ENCODE results near the gene GTDC1.

DNA sequence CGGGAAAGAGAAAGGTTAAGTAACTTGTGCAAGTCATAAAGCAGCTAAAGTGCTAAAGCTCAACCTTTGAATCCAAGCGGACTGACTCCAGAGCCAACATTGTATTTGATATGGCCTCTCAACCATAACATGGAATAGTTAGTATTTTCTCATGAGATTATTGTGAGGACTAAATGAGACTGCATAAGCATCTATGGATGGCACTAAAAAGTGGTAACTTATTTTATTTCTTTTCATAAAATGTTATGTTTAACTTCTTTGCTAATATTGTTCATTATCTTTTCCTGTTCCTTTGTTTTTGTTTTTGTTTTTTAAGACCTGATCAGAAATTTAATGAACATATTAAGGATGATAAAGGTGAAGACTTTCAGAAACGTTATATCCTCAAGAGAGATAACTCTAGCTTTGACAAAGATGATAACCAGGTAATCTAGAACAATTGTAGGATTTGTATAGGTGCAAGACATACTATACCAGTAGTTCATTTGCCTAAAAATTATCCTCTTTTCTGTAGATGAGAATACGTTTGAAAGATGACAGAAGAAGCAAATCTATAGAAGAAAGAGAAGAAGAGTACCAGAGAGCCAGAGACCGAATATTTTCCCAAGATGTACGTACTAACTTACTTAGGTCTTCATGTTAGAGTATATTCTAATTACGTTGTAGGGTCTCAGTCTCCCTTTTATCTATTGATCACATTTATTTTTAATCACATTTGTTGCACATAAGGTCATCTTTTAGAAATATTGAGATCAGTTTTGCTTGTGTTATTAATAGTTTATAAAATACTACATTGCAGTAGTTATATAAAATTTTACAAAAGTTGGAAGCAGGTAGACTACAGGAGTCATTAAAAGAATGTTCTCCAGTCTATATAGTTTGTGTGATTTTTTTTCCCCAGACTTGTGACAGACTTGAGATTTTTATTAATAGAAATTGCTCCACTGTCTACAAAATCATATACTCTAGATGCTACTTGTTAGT lies 104.6 kb downstream of the R3HDM1 start:
- PRO-cap: no peak
- RAMPAGE, long total RNA: no peak

GRCh38 chr2:135754057-135754472 lies 12.4 kb downstream of the UBXN4 start:
- PRO-cap: no peak
- RAMPAGE, long total RNA: no peak

DNA sequence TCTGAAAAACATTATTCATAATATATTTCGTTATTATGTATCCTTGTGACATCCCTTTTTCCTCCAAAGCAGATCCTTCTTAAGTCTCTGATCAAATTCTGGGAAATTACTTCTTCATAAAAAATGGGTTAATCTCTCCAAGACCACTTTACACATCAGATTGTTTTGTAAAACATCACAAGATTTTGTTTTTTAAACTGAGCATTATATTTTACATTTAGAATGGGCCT lies 23.3 kb downstream of the DARS1 start:
- PRO-cap: no peak
- RAMPAGE, long total RNA: no peak

- PRO-cap: no peak
- RAMPAGE, long total RNA: no peak
These were observed 136.9 kb upstream of the CXCR4 start for GRCh38 chr2:136254734-136255267.

DNA sequence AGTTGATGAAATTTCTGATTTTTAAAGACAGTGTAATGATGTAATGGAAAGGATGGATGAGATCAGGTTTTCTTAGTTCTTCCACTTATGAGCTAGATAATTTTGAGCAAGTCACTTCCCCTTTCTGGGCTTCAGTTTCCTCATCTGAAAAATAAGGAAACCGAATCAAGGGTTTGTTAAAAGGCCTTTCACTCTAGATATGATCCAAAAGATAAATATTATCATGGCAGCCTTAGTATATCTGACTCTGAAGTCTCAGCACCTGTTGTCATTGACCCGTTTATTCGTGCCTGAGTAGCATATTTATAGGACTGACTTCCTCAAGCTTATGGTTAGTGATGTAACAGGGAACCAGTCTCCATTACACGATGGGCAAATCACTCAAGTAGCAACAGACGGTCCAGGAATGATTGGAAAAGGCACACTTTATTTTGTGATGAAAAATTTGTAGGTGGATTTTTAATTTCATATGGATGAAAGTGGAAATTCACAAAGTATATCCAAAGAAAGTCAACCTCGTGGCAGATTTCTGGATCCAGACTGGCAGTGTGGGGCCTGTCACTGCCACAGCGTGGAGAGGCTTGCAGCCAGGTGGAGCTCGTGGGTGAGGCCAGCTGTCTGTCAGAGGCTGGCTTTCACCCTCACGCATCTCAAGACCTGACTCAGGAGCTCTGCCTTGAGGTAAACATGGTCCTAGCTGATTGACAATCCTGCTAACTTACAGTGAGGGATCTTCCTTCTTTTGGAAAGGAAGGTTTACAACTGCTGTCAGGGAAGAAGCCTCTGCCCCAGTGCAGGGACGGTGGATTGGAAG lies 137.9 kb upstream of the CXCR4 start:
- PRO-cap: no peak
- RAMPAGE, long total RNA: no peak

GRCh38 chr2:136381876-136382815 lies 264.2 kb upstream of the CXCR4 start:
- PRO-cap: bidirectional peak, plus-strand start at chr2:136382585, minus-strand start at chr2:136382387
- RAMPAGE, long total RNA: start-site peak on the plus strand at chr2:136382582-136382589, 45 and 13 reads in 2 replicates

DNA sequence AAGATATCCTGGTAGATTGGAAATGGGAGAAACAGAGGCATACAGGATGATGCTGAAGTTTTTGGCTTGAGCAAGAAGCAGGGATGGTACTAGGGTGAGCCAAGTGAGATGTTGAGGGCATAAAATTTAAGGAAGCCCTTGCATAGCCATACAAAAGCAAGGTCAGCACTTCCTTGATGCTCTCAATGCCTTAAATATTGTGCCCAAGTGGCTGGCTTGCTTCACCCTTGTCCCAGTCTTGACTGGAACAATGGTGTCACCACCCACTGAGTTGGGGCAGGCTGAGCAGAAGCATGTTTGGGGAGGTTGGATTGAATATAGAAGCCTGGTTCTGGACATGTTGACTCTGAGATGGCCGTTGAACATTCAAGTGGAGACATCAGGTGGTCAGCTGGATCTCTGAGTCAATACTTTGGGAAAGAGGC lies 43.2 kb upstream of the HNMT start:
- PRO-cap: no peak
- RAMPAGE, long total RNA: no peak

DNA sequence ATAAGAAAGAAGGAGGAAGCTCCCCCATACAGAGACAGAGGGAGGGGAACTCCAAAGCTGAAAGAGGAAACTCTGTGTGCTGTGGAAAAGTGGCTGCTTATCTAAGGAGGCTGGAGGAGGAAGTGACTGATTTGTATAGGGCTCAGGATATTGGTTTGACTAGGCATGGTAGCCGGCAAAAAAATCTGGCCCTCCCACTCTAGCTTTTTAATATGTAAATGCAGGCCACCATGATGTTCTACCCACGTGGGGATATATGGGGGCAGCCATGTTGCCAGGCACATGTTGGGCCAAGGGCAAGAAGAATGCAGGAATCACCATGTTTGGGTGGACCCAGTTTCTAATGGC lies 64.3 kb downstream of the HNMT start:
- PRO-cap: no peak
- RAMPAGE, long total RNA: no peak

DNA sequence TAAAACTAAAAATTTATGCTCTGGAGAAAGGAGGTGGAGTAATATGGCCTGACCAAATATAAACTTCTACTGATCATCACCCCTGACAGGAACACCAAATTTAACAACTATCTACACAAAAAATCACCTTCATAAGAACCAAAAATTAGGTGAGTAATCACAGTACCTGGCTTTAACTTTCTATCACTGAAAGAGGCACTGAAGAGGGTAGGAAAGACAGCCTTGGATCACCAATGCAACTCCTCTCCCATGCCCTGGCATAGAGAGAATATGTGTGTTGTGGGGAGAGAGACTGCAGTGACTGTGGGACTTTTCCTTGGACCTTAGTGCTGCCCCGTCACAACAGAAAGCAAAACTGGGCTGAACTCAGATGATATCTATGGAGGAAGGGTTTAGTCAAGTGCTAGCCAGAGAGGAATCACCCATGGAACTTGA lies 106.1 kb upstream of the SPOPL start:
- PRO-cap: no peak
- RAMPAGE, long total RNA: no peak

DNA sequence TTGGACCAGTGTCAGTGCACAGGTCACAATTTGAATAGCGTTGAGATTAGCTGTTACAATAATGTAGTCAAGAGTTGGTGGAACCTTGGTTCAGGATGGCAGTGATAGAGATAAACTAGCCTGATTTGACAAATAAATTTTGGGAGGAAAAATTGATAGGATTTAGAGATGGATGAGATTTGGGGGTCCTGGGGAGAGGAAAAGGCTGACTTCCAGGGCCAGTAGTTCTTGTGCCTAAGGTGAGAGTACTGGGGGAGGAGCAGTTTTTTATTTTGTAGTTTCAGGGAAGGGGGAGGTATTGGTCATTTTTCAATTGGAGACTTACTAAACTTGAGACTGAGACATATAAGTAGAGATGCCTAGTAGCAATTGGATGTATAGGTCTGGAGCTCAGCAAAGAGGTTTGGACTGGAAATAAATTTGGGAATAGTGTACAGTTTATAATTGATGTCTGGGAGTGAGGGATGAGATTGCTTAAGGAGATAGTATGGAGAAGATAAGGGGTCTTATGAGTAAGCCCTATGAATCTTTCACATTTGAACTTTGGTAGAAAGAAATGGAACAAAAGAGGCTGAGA lies 4.9 kb downstream of the SPOPL start:
- PRO-cap: no peak
- RAMPAGE, long total RNA: no peak

- PRO-cap: no peak
- RAMPAGE, long total RNA: no peak
These were observed 979.9 kb downstream of the LRP1B start for GRCh38 chr2:141150931-141151337.

- PRO-cap: no peak
- RAMPAGE, long total RNA: no peak
These were observed 524 bp upstream of the LRP1B start for GRCh38 chr2:142131251-142131829.

DNA sequence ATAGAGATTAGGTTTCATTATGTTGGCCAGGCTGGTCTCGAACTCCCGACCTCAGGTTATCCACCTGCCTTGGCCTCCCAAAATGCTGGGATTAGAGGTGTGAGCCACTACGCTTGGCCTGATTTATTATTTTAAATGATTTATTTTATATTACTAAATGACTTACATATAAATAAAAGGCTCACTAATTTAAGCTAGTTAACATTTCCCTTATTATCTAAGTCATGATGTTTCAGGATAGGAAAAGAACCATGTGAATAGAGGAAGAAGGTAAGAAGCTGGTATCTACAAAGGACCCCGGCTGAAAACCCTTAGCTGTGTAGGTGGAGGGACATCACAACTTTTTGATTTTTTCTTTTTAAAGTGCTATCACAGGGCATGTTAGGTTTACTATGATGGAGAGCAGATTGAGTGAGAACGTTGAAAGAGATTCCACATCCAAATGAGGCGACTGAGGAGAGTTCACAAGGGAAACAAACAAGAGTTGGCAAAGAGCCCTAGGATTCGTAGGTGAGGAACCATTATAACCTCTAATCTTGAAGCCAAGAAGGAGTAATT lies 197.5 kb upstream of the LRP1B start:
- PRO-cap: no peak
- RAMPAGE, long total RNA: no peak

DNA sequence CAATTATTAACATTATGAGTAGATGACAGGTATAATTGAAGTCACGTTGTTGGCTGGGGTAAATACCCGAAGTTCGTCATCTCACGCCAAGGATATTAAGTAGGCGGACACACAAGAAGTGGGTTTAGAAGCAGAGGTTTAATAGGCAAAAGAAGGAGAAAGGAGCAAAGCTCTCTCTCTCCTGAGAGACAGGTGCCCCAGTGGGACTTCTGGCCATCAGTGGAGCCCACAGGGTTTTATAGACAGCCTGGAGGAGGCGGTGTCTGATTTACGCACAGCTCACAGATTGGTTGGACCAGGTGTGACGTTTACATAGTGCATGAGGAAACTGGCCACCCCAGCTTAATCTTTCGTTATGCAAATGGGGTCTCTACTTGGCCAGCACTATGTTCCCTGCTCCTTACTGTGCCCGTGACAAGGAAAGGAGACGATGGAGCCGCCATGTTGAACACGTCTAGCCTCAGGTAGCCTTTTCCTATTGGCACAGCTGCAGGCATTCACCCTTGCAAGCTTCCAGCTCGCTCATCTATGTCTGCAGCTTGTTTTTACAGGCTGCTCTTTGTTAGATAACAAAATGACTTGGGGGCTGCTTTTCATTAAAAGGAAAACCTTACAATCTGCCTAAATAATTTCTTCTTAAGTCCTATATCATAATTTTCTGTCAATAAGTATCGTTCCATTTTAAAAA lies 128.7 kb upstream of the KYNU start:
- PRO-cap: no peak
- RAMPAGE, long total RNA: no peak

- PRO-cap: no peak
- RAMPAGE, long total RNA: no peak
These were observed 3.1 kb downstream of the ARHGAP15 start for GRCh38 chr2:143132160-143132794.

- PRO-cap: no peak
- RAMPAGE, long total RNA: no peak
These were observed 397.7 kb downstream of the GTDC1 start for GRCh38 chr2:143934541-143935054.

- PRO-cap: no peak
- RAMPAGE, long total RNA: no peak
These were observed 191.3 kb downstream of the GTDC1 start for GRCh38 chr2:144140859-144141504.

DNA sequence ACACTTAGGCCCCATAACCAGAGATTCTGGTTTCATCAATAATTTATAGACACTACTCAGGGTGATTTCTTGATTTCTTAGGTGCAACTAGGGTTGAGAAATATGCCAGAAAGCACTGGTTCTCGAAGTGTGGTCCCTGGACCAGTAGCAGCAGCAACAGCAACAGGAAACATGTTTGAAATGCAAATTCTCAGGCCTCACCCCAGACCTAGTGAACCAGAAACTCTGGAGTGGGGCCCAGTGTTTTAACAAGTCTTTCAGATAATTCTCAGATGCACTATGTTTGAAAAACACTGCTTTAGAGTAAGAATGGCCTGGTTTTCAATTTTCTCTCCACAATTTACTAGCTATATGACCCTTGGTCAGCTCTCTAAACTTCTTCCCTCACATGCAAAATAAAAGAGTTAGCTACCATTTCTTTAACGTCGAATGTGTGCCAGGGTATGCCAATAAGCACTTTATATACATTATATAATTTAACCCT lies 91.3 kb downstream of the GTDC1 start:
- PRO-cap: bidirectional peak, plus-strand start at position 260 of the sequence, minus-strand start at position 161 of the sequence
- RAMPAGE, long total RNA: no peak

DNA sequence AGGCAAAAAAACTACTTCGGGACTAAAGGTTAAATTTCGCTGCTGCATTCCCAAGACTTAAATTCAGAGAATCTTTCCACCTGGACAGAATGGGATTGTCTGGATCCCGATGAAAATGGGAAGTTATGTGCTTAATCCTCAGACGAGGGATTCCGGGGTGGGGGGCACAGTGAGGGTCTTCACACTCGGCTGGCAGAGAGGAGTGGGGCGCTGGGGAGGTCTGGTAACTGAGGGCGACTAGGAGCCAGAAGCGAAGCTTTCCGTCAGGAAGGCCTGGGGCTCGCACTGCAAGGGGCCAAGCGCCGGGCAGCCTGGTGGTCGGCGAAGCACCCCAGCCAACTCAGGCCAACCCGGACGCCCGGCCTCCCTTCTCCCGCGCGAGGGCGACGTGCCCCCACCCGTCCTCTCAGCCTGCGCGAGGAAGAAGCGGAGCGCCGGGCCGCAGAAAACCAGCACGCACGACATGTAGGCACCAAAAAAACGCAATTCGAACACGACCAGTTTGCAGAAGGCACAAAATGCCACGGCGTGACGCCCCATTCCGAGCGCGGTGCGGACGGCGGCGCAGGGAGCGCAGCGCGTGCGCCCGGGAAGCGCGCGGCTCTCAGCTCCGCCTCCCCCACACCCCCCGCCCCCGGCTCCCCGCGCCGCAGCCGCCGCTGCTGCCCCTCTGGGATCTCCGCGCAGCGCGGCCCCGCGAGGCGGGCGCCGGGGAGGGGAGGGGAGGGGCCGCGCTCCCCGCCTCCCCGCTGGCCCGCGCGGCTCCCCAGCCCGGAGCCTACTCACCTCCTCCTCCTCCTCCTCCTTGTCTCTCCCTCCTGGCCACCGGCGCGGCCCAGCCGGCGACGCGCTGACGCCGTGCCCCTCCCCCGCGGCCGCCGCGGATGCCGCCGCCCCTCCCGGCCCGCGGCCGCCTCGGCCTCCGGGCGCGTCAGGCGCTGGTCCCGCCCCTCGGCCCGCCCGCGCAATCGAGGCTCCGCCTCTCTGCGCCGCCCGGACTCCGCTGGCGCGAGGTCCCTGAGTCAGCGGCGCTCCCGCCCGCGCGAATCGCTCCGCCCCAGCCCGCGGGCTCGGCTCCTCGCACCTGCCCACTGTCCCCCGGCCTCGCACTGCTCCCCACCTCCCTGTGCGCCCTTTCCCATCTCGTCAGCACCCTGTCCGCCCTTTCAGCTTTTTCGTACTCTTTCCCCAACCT lies at the start of gene GTDC1:
GTDC1 (minus strand) TSS at position 860 of the 1,195 bp plus-strand sequence.
- PRO-cap: bidirectional peak, plus-strand start at position 539 of the sequence, minus-strand start at position 552 of the sequence; bidirectional peak, plus-strand start at position 1,025 of the sequence, minus-strand start at position 784 of the sequence
- RAMPAGE, long total RNA: no peak

GRCh38 chr2:144350075-144350911 lies 18.0 kb upstream of the GTDC1 start:
- PRO-cap: no peak
- RAMPAGE, long total RNA: no peak